LHCN-M2 (cell line): ENCODE results near the genes AGPAT1, HLA-DQB1 and HLA-DMB.

GRCh38 chr6:32012877-32013260 is 1.7 kb upstream of the C4B start:
- RAMPAGE, long total RNA: no peak

DNA sequence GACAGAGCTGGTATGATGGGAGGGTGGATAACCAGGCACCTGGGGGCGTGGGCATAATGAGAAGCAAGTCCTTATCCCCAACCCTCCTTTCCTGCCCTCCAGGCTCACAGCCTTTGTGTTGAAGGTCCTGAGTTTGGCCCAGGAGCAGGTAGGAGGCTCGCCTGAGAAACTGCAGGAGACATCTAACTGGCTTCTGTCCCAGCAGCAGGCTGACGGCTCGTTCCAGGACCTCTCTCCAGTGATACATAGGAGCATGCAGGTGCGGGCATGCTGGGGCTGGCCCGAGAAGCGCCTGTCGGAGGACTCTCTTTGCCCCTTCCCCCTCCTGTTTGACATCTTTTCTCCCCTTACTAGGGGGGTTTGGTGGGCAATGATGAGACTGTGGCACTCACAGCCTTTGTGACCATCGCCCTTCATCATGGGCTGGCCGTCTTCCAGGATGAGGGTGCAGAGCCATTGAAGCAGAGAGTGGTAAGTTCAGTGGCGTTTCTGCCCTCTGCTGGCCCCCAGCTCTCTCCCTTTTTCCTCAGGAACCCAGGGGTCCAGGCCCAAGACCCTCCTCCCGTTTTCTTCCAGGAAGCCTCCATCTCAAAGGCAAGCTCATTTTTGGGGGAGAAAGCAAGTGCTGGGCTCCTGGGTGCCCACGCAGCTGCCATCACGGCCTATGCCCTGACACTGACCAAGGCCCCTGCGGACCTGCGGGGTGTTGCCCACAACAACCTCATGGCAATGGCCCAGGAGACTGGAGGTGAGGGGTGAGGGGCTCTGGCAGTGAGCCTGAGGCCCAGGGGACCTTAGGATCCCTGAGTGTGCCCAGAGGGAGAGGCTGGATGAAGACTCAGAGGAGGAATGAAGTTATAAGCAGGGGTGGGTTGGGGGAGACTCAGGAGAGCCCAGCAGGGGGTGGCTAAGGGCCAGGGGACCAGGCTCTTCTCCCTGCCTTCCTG is 9.4 kb upstream of the CYP21A2 start:
- RAMPAGE, long total RNA: no peak

GRCh38 chr6:32085552-32086443 is 23.3 kb downstream of the TNXB start:
- RAMPAGE, long total RNA: no peak

DNA sequence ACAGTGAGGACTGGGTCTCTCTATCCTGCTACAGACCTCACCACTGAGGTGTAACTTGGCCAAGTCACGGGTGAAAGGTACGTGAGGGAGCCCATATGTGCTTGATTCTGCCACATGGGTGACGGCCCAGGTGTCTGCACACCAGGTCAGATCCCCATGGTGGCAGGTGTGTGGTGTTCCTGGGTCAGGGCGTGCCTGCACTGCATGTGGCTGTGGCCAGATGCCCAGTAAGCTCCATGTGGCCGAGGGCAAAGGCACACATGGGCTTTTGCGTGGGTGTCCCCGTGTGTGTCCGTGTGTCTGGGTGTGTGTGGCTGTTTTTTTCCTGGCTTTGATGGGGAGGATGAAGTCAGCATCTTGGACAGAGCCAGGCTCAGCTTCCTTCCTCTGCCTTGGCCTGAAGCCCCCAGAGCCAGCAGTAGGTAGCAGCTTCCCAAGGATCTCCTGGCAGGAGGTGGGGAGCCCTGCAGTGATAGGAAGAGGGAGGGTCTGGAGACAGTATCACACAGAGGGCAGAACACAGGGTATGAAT is 1.5 kb upstream of the TNXB start:
- RAMPAGE, long total RNA: no peak

DNA sequence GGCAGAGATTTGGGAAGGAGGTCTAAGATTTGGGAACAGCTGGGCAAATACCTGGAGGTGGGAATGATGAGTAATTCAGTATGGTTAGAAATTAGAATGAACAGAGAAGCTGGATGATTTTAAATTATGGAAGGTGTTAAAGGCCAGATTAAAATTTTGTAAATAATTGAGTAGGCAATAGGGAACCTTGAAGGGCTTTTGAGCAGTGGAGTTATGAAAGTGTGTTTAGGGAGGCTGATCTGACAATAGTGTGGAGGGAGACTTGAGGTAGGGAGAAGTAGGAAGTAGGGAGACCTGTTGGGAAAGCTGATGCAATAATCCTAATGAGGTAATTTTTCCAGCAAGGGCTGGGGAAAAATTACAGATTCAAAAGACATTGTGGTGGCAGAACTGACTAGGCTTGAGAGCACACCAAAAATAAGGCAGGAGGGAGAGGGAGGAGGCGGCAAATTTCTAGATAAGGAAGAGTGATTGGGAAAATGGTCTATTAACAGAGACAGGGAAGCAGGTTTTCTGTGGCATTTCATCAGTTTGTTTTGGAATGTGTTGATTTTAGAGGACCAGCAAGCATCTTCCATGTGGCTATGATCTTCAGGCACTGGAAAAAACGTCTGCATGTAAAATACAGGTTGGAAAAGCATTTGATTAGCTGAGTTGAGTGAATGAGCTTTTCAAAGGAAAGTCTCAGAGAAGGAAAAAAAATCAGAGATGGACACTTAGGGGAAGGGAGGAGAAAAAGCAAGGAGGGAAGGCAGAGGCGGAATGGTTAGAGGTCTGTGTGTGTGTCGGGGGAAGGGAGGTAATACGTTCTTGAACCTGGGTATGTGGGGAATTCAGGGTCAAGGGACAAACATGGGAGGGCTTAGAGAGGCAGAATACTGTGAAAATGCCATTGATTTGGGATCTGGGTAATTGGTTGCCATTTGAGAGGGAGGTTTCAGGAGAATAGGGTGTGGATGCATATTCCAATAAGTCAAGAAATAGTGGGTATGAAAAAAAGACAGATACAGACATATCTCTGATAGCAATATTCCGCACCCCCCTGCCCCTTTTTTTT is 5.3 kb downstream of the PRRT1 start:
- RAMPAGE, long total RNA: no peak

DNA sequence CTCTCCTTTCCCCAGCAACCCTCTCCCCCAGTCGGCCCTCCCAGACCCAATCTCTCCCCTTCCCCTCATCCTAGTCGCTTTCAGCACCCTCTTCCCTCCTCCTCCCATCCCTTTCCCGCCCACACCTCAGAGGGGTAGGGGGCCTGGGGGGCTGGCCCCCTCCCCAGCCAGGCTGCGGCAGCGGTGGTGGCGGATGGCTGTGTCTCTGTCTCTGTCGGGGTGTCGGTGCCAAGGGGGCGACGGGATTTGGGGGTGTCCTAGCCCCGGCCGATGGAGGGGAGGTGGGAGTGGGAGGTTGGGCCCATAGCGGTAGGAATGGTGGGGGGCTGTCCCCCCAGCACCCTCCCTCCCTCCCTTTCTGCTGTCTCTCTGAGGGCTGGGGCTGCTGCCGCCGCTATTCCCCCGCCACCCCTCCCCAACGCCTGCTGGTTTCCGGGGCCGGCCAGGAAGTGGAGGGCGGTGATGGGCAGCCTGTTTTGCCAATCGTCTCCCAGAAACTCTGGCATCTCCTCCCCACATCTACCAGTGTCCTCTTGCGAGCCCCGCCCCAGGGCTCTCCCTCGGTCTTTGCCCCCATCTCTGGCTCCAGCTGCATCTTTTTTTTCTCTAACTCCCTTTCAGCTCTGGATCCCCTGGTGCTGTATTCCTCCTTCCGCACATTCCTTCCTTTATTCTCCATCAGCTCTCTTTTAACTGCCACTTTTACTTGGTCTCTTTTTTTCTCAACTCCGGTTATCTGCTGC is at the start of gene AGPAT1:
AGPAT1 (minus strand) TSS at position 396 of the 743 bp plus-strand sequence.
- RAMPAGE, long total RNA: no peak

GRCh38 chr6:32191625-32192377 is 642 bp downstream of the GPSM3 start:
- RAMPAGE, long total RNA: no peak

DNA sequence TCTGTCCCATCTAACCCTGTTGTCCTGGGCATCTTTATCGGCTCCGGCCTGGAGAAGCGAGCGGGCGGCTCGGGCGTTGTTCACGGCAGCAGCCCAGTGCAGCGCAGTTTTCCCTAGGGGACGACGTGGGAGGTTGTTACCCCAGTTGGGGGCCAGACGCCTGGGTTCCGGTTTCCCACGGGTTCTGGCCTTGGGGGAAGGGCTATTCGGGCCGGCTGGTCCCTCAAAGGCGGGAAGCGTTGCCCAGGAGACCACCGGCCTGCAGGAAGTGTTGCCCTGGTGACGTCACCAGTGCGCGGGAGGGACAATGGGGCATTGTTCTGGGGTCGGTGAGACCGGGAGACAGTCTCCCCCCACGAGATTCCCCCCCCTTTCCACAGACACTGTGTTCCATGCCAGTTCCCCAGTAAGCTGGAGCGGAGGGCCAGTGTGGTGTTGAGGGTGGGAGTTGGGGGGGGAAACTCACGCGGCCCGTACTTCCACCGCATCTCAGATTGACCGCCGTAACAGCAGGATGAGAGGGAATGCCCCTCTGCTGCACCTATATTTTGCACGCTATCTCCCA is 3.9 kb upstream of the GPSM3 start:
- RAMPAGE, long total RNA: no peak

GRCh38 chr6:32558355-32558818 is 28.3 kb upstream of the HLA-DRB5 start:
- RAMPAGE, long total RNA: no peak

- RAMPAGE, long total RNA: no peak
Measured at GRCh38 chr6:32587864-32588137, 1.8 kb downstream of the HLA-DRB1 start.

- RAMPAGE, long total RNA: no peak
Measured at GRCh38 chr6:32604290-32605355, 15.0 kb upstream of the HLA-DRB1 start.

DNA sequence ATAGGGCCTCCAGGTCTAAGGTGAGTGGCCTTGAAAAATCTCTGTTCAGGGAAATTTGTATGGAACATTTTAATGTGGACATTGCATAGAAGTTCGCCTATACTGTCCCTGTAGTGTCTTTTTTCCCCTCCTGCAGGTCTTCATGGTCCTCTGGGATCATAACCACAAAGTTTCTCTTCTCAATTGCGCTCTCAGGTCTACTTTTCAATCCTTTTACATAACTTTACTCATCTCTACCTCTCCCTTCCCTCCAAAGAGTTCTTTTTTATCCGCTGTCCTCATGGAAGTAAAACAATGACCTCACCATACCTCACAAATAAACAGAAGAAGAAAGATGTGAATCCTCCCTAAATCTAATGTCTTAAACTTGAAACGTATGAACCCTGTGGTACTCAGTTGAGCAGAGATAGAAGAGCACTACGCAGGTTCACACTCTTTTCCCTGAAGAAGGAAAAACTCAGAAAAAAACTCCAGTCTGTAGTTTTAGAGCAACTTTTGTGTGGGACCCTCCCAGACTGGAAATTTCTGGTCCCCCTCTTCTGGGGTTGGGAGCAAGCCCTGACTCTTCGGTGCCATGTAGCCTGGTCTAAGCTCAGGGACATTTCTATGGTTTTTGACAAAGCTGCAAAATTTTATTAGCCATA is 12.0 kb upstream of the HLA-DQA1 start:
- RAMPAGE, long total RNA: no peak

GRCh38 chr6:32666284-32667168 is at the start of gene HLA-DQB1:
TSS of gene HLA-DQB1 (minus strand) at chr6:32666657.
- RAMPAGE, long total RNA: no peak

- RAMPAGE, long total RNA: start-site peak on the minus strand at chr6:32844344-32844395, 19 reads
Measured at GRCh38 chr6:32844200-32845038, 572 bp upstream of the PSMB8 start.

DNA sequence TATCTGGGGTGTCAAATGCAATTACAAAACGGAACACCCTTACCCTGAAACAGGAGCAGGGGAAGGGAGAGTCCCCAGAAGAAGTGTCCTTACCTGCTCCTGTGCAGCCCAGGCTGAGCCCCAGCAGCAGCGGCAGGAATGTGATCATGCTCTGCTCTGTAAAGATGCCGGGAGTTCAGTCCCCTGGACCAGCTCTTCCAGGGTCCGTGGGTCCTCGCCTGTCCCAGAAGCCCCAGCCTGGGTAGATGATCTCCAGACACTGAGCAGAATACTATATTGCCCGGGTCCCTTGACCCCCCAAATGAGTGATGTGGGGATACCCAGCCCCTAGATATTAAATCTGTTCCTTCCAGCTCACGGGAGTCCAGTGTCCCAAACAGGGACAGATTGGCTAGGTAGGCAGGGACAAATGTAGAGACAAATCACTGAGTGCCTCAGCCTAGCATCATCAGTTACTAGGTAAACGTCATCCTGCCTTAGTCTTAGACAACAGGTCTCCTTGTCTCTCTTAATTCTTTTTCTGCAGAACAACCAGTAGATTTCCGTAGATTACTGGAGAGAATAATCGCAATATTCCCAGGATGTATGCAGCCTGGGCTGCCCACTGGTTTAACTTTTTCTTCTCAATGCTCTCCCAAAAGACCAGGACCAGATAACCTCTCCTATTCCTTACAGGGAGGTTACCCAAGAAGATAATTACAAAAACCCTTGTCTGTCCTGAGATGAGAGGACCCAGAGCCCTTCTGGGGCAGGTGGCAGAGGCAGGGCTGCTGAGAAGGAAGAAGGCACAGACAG is at the start of gene HLA-DMB:
HLA-DMB (minus strand) TSS at position 369 of the 795 bp plus-strand sequence.
- RAMPAGE, long total RNA: no peak

DNA sequence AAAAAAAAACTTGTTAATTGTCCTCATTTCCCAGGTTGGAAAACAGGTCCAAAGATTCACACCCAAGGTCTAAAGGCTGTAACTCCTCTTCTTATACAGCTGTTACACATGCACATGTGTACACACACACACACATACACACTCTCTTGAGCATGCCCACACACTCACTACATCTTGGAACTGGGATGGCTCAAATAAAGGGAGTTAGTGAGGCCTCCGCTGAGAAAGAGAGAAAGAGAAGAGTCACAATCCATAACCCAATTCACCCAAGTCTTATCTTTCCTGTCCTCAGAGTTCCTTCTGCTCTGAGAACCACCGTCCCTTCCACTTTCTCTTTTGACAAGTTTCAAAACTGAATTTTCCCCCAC is 3.1 kb upstream of the HLA-DMB start:
- RAMPAGE, long total RNA: no peak

DNA sequence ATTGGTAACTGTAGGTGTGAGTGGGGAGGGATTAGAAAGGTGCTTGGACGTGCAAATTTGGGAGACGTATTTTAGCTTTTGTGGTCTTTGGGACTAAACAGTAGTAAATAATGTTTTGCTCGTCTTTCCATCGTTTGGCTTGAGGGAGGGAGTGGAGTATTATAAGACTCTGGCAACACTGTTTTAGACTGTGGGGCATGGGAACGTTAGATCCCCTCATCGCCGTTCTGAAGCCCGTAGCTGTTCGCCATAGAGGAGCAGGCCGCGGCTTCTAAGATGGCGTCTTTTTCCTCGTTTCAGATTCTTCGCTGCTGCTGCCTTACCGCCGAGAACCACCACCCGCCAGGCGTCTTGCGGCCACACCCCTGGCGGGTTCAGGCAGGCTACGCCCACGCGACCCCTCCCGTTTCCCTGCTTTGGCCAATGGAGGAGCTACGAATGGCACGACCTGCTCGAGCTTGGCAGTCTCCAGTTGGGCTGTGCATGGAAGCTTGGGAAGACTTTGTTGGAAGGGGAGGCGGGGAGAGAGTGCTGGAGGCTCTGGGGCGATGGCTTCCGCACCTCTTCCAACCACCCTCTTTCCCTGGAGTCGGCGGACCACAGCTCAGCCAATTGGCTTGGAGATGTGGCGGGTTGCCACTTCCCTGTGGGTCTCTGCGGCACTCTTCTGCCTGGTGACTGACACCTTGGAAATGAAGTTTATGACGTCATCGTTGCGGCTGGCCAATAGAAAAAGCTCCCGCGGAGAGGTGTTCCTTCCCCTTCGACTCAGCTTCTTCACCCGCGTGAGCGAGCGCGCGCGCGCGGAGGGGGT is 3.1 kb downstream of the BRD2 start:
- RAMPAGE, long total RNA: no peak

DNA sequence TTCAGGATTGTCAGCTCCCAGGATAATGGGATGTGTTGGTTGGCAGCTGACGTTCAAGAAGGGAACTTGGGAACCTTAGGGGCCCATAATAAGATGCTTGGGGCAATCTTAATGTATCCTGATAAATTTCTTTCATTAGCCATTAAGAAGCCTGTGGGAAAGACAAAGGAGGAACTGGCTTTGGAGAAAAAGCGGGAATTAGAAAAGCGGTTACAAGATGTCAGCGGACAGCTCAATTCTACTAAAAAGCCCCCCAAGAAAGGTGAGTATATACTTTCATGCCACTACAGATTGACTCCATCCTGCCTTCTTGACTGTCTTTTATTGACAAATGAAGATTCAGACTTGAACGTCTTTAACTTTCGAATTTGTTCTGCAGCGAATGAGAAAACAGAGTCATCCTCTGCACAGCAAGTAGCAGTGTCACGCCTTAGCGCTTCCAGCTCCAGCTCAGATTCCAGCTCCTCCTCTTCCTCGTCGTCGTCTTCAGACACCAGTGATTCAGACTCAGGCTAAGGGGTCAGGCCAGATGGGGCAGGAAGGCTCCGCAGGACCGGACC is 11.9 kb downstream of the BRD2 start:
- RAMPAGE, long total RNA: no peak

DNA sequence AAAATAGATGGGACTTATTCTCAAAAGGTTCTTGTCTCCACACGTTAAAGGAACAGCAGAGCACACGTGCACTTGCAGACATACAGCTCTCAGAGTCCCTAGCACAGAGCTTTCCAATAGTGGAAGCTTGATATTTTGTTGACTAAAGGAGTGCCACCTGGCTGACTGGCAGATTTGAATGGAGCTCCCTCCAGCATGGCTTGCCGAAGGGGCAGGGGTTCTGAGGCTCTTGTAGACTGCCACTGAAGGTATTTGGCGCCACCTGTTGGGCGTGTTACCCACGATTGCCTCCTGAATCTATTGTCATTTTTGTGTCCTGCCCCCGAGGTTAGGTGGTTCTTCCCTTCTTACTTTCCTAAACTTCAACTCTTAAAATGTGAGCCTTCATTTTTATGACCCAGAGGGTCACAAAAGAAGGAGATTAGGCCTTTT is 16.3 kb downstream of the BRD2 start:
- RAMPAGE, long total RNA: no peak

- RAMPAGE, long total RNA: no peak
Measured at GRCh38 chr6:33117174-33117922, 41.6 kb downstream of the HLA-DPB1 start.